Mesenchymal stem cell of adipose (primary cell): ENCODE measurements around the genes SLC39A1 and RPS27.

DNA sequence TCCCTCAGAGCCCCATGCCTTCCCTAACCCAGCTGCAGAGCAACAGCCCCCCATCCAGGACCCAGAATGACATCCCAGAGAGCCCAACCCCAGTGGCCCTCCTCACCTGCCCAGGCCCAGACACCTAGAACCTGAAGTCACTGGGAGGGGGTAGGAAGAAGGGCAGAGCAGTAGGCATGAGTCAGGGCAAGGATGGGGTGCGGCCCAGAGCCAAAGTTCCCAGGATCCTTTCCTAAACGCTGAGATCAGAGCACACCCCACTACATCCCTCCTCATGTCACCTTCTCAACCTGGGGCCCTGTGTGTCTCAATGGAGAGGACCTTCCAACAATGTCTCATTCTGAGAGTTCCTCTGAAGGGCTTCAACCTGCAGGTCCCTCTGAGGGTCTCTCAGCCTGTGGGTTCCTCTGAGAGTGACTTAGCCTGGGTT lies 958 bp upstream of the S100A14 start:
- CAGE, long polyA plus RNA = no peak

GRCh38 chr1:153626215-153626685 lies 1.1 kb downstream of the S100A13 start:
- CAGE, long polyA plus RNA = no peak

DNA sequence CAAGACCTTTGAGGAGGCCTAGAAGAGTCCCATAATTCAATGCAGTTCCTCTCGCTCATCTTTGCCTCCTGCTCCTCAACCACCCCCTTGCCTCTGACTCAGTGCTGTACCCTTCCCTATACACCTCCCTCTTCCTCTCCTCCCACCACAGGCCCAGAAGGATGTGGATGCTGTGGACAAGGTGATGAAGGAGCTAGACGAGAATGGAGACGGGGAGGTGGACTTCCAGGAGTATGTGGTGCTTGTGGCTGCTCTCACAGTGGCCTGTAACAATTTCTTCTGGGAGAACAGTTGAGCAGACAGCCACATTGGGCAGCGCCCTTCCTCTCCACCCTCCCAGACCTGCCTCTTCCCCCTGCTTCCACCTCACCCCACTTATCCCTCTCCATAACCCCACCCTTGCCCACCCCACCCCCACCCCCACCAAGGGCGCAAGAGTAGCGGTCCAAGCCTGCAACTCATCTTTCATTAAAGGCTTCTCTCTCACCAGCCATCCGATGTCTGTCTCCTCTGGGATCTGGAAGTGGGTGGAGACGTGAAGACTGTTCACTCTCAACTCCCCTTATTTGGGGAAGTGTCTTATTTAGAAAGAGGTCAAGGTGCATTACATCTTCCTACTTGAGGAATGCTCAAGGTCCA lies 2.2 kb upstream of the CHTOP start:
- CAGE, long polyA plus RNA = no peak

GRCh38 chr1:153679222-153679775 lies 811 bp downstream of the NPR1 start:
- CAGE, long polyA plus RNA = no peak

- CAGE, long polyA plus RNA = no peak
Observed at GRCh38 chr1:153679776-153680468, 1.4 kb downstream of the NPR1 start.

DNA sequence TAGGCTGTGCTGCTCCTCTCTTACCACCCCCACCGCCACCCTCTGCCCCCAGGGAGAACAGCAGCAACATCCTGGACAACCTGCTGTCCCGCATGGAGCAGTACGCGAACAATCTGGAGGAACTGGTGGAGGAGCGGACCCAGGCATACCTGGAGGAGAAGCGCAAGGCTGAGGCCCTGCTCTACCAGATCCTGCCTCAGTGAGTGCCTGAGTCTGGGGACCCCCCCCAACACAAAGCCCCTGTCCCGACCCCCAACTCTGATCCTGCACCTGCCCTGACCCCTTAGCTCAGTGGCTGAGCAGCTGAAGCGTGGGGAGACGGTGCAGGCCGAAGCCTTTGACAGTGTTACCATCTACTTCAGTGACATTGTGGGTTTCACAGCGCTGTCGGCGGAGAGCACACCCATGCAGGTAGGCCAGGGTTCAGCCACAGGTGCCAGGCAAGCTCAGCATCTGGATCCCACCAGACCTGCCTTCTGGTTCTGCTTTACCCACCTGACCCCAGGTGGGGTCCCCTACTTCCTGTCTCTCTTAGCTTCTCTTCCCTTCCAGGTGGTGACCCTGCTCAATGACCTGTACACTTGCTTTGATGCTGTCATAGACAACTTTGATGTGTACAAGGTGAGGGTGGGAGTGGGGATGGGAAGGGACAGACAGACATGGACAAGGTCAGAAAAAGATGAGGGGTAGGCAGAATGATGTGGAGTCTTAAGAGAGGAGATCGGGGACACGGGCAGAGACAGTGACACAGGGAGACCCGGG lies 10.6 kb downstream of the NPR1 start:
- CAGE, long polyA plus RNA = no peak

DNA sequence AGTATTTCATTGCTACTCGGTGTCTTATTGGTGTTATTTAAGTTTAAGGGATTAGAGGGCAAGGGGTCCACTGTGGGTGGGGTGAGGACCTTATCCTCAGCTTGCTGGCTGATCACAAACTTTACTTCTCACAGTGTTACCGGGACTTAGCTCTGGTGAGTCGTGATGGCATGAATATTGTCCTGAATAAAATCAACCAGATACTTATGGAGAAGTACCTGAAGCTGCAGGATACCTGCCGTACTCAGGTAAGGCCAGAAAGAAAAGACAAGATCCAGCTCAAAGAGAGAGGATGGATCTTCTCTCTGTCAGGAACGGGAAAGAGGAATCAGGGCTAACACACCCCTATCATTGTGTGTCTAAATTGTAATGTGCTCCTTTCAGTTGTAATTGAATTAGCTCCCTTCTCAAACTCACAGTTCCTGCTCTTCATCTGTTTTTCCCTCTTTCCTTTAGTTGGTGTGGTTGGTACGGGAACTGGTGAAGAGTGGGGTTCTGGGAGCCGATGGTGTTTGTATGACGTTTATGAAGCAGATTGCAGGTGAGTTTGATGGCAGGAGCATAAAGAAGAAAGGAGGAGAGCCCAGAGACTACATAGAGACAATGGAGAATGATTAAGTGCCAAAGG lies 19.1 kb downstream of the INTS3 start:
- CAGE, long polyA plus RNA = no peak

DNA sequence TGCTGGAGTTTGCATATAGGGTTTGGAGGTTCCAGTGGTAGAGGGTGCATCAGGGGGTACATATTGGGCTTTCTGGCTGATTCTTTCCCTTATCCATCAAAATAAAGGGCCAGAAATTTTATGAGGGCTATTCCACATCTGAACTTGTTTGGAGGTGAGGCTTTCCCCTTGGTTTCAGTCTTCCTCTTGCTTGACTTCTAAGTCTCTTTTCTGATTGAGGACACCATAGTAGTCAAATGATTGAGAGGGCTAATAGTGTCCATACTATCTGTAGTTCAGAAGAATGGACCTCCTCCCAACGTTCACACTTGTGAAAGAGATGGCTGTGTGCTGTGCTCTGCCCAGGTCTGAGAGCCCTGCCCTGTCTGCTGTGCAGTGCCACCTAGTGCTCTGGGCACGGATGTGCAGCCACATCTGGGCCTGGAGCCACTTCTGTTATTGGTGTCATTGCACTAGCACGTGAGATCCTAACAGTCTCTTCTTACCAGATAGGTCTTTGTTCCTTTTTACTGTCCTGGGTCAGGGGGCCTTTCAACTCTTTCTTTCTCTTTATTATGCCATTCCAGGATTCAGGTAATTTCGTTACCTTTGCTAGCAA lies 21.5 kb downstream of the INTS3 start:
- CAGE, long polyA plus RNA = no peak

GRCh38 chr1:153768209-153768747 lies 6.9 kb upstream of the SLC27A3 start:
- CAGE, long polyA plus RNA = no peak

GRCh38 chr1:153807807-153808318 lies 32.7 kb downstream of the SLC27A3 start:
- CAGE, long polyA plus RNA = no peak

DNA sequence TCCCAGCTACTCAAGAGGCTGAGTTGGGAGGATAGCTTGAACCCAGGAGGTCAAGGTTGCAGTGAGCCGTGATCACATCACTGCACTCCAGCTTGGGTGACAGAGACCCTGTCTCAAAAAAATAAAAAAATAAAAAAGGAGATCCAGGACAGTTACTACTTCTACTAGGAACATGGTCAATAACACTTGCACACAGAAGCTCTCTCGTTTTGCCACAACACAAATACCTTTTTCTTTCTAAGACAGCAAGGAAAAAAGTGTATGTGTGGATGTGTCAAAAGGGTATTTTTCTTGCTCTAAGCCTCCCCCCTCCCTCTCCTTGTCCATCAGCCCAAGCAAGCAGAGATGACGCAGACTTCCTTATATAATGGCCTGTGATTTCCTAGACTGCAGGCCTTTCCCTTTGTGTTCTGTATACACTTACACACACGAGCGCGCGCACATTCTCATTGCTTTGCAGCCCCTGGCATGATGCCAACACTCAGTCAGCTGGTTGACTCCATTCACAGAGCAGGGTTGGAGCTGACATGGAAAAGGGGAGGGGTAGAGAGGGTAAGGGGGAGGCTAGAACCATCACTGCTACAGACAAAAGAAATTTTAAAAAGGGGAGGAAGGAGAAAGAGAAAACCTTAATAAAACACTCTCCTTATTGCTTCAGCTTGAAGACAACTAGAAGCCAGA lies 41.9 kb downstream of the GATAD2B start:
- CAGE, long polyA plus RNA = no peak

GRCh38 chr1:153928540-153929578 lies 6.1 kb upstream of the GATAD2B start:
- CAGE, long polyA plus RNA = no peak

- CAGE, long polyA plus RNA = no peak
Observed at GRCh38 chr1:153933486-153934010, 10.8 kb upstream of the GATAD2B start.

DNA sequence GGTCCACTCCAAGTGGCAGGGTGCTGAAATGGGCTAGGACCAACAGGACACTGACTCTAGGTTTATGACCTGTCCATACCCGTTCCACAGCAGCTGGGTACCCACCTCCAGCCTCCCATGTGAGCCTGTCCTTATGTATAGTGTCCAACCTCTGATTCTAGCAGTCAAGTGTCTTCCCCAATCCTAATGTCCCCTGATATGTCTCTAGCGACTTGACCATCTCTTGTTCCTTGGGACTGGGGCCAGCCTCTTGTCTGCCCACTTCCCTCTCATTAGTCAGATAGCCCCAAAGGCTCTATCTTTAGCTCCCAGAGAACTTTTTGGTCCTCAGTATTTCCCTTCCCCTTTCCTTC lies 1.2 kb upstream of the CRTC2 start:
- CAGE, long polyA plus RNA = no peak

- CAGE, long polyA plus RNA = no peak
Observed at GRCh38 chr1:153963193-153964032, at the start of gene SLC39A1. TSS of gene SLC39A1 (minus strand) at chr1:153963537.

DNA sequence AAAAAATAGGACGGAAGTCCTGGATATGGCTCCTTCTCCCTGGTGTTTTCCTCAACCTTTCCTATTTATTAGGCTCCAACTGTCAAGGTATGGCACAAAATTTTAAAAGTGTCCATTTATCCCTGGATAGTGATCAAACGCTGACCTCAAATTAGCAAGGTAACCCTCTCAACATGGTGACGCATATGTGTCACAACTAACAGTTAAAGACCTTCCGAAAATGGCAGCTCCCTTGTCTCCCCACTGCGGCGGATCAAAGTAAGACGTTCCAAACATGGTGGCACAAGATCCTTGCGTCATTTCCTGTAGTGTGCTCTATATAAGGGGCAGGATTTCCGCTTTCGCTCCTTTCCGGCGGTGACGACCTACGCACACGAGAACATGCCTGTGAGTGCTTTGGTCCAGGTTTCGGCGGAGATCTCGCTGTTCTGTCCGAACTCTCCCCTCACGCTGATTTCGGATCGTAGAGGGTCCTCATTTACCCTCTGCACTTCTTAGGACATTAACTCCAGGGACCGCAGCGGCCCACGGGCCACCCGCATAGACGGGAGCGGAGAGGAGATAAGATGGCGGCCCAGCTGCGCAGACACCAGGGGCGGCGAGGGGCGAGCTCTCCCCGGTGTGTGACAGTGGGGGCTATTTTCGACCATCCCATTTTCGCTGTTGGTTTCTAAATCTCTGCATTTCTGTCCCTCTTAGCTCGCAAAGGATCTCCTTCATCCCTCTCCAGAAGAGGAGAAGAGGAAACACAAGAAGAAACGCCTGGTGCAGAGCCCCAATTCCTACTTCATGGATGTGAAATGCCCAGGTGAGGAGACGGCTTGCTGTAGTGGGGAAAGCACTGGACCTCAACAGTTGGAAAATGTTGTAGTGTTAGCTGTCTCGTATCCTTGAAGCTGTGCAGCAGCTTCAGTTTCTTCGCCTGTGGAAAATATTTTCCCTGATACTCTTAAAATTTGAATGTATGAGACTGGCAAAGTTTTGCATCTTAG lies at the start of gene RPS27:
TSS of gene RPS27 (plus strand) at position 347 of the 992 bp plus-strand sequence.
- CAGE, long polyA plus RNA = no peak

GRCh38 chr1:154156761-154157392 lies 35.0 kb downstream of the TPM3 start:
- CAGE, long polyA plus RNA = no peak

DNA sequence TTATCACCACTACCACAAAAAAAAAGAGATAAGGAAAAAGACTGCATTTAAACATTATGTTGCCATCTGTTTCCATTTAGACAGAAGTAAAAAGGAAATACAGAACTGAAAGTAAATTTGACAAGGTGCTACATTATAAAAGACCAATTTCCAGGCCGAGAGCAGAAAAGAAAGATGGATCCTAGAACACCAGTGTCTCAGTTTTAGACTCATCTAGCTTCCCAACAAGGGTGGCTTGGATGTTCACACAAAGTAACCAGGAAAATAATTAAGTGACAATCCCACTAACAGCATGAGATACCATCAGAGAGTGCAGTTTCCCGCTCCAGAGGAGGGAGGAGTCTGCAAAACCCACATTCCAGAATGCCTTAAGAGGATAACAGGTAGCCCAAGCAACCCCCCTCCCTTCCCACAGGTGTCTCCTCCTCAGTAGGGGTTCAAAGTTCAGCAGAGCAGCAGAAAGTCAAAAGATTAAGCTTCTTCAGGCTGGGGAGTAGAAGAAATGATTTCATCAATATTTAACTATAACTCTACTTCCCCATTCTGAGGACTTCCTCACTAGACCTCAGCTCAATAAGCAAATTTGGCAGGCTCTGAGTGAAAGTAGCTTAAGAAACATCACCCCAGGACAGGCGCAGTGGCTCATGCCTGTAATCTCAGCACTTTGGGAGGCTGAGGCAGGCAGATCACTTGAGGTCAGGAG lies 11.7 kb downstream of the TPM3 start:
- CAGE, long polyA plus RNA = no peak

- CAGE, long polyA plus RNA = no peak
Observed at GRCh38 chr1:154329226-154330145, 4.2 kb downstream of the ATP8B2 start.

DNA sequence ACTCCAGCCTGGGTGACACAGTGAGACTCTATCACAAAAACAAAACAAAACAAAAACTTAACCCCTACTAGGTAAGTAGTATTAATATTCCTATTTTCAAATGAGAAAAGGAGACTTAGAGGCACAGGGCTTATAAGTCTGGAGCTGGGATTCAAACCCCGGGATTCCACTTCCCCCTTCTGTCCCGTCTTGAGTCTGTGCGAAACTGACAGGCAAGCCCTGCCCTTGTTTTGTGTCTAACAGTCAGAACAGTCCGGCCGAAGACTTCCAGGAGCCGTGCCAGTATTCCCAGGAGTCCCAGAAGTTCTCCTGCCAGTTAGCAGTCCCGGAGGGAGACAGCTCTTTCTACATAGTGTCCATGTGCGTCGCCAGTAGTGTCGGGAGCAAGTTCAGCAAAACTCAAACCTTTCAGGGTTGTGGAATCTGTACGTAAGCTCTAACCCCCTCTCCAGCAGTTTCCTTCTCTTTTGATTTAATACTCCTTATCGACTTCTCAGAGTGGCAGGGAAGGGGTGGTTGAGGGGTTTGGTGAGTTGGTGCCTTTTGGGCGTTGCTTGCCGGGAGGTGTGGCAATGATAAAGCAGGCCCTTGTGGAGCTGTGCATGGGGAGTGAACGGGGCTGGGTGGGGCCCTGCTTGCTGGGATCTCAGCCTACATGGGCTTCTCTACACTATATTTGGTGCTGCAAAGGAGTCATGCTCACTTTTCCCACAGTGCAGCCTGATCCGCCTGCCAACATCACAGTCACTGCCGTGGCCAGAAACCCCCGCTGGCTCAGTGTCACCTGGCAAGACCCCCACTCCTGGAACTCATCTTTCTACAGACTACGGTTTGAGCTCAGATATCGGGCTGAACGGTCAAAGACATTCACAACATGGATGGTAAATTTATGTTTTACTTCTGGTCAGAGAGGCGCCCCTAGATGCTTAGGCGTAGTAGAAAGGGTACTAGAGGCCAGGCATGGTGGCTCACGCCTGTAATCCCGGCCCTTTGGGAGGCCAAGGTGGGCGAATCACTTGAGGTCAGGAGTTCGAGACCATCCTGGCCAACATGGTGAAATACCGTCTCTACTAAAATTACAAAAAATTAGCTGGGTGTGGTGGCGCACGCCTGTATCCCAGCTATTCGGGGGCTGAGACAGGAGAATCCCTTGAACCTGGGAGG lies 29.5 kb downstream of the IL6R start:
- CAGE, long polyA plus RNA = no peak